ENCODE measurements around a stretch of chr17.

DNA sequence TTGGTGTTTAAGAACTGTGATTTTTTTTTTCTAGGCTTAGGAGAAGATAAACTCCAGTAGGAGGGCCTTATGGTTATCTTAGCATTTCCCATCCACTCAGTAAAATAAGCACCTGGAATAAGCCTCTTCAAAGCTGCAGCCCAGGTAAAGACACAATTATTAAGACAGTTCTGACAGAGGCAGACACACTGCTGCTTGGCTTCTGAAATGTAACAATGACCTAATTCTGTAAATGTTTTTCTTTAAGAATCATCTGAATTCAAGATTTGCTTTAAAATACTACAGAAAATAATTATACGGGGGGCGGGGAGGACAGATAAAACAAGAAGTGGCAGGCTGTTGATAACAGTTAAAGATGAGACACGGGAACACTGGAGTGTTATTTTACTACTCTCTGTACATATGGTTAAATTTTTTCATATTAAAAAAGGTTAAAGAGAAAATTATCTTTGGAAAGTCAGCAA, 47.1 kb downstream of the ERN1 start:
- RRBS: no CpG with 5 or more reads among the region's 3 CpGs

- RRBS: no CpG with 5 or more reads among the region's 8 CpGs
Observed at GRCh38 chr17:64114916-64115749, 14.8 kb downstream of the ERN1 start.

DNA sequence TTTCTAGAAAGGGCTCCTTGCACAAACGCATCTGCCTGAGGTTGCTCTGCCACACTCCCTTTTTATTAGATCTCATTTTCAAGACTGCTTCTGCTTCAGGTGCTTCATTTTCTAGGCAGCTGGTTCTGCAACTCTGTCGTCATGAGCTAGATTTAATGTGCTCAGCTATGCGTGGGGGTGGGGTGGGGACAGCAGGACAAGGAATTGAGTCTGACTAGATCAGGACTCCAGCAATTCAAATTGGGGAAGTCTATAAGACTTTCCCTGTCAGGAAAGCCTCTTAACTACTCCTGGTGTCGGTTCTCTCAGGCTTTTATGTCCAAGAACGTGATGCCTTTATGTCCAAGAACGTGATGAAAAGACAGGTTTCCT, 29.3 kb upstream of the ERN1 start:
- RRBS: no CpG with 5 or more reads among the region's 6 CpGs

GRCh38 chr17:64230493-64231674, 32.2 kb downstream of the TEX2 start:
- RRBS: no CpG with 5 or more reads among the region's 7 CpGs

DNA sequence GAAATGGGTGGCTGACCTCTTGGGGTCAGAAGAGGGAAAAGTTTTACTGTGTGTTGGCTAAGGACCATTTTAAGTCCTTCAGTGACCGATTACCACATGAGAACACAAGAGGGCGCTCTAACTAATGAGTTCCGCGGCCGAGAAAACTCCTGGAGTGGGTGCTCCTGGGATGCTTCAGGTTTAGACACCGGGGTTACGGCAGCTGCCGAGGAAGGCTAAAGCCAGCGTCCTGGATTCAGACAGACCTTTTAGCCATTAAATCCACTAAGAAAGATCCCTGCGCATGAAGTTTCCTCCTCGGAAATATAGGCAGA, 58.0 kb upstream of the TEX2 start:
- RRBS: no CpG with 5 or more reads among the region's 11 CpGs

DNA sequence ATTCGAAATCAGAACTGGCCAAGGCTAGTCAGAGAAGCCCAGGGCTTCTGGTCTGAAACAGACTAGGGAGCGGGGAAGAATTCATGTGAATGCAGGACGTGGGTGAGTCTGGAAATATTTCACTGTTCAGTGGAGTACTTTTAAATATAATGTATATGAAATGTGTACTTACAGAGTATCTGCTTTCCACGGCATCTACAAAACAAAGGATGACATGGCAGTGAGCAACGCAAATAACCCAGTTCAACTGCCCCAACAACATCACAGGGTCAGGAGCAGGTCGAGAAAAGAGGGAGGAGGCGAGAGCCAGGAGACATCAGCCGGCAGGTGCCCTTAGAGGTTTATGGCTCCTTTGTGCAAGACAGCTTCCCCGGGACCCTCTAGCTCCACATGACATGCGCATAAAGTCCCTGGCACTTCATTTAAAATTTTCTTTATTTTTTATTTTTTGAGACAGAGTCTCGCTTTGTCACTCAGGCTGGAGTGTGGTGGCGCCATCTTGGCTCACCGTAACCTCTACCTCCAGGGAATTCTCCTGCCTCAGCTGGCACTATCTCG, 61.1 kb downstream of the PECAM1 start:
- RRBS: no CpG with 5 or more reads among the region's 14 CpGs

- RRBS: no CpG with 5 or more reads among the region's 3 CpGs
Observed at GRCh38 chr17:64514825-64515391, 8.1 kb downstream of the CEP95 start.

- RRBS: no CpG with 5 or more reads among the region's 2 CpGs
Observed at GRCh38 chr17:64641293-64641881, 20.7 kb downstream of the SMURF2 start.

GRCh38 chr17:64706154-64706808, 44.2 kb upstream of the SMURF2 start:
- RRBS: no CpG with 5 or more reads among the region's 6 CpGs

GRCh38 chr17:64778291-64779324, 116.5 kb upstream of the SMURF2 start:
- RRBS: 5% methylated on average over 15 of the region's 113 CpGs

- RRBS: no CpG with 5 or more reads among the region's 10 CpGs
Observed at GRCh38 chr17:64965076-64965704, 45.9 kb upstream of the LRRC37A3 start.

DNA sequence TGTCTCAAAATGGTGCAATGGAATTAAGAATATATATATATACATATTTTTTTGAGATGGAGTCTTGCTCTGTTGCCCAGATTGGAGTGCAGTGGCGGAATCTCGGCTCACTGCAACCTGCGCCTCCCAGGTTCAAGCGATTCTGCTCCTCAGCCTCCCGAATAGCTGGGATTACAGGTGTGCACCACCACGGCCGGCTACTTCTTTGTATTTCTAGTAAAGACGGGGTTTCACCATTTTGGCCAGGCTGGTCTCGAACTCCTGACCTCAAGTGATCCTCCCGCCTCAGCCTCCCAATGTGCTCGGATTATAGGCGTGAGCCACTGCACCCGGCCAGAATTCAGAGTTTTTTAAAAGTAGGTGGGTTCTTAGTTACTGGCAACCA, 40.2 kb downstream of the GNA13 start:
- RRBS: no CpG with 5 or more reads among the region's 13 CpGs

- RRBS: no CpG with 5 or more reads among the region's 26 CpGs
Observed at GRCh38 chr17:65156324-65157440, 19.5 kb downstream of the RGS9 start.

GRCh38 chr17:65555660-65556365, 5.6 kb downstream of the AXIN2 start:
- RRBS: no CpG with 5 or more reads among the region's 12 CpGs

DNA sequence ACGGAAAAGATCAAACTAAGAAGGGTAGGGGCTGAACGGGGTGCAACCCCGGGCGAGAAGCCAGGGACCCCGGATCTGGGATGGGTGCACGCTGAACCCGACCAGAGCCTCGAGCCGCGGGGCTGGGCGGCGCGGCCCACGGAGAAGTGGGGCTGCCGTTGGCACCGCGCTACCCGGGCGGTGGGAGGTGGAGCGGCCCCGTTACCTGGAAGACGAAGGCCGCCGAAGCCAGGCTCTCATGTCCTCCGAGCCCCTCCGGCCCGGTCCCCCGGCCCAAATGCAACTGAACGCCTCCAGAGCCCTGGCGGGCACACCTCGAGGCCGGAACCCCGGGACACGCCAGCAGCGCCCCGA, 1.7 kb downstream of the AXIN2 start:
- RRBS: under 1% methylated on average over 12 of the region's 36 CpGs

- RRBS: no CpG with 5 or more reads among the region's 5 CpGs
Observed at GRCh38 chr17:65697629-65698003, 136.2 kb upstream of the AXIN2 start.

DNA sequence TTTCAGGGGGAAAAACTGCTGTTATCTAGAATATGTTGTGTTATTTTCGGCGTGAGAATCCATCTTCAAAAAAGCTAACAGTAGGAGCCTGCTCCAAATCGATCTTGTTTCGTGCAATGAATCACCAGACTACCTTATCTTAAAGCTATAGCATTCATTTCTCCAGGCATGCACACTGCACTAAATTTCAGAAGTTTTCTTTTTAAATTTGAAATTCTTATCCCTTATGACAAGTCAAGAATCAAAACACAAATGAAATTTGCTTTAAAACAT, 288.8 kb downstream of the CEP112 start:
- RRBS: no CpG with 5 or more reads among the region's 4 CpGs

DNA sequence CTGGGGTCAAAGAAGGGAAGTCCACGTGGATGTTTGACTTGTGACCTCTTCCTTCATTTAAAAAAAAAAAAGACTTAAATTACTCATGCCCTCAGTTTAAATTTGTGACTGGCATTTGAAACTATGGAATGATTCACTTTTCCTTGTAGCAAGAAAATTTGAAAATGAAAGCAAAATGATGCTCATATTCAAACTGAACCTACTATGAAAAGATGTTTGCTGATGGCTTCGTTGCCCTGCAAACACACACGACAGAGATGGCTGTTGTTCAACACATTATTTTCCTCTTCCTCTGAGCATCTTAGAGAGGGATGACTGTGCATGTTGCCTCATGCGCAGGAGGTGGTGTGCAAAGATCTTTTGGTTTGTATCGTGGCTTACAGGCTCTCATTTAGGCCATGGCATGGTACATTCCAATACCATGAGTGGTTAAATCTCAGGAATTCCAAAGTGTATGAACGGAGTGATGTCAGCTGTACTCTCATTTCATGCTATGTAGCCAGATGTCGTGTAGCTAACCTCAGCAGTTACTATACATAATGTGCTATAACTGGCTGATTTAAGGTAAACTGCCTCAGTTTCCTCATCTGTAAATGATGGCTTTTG, 164.5 kb downstream of the PRKCA start:
- RRBS: no CpG with 5 or more reads among the region's 7 CpGs

DNA sequence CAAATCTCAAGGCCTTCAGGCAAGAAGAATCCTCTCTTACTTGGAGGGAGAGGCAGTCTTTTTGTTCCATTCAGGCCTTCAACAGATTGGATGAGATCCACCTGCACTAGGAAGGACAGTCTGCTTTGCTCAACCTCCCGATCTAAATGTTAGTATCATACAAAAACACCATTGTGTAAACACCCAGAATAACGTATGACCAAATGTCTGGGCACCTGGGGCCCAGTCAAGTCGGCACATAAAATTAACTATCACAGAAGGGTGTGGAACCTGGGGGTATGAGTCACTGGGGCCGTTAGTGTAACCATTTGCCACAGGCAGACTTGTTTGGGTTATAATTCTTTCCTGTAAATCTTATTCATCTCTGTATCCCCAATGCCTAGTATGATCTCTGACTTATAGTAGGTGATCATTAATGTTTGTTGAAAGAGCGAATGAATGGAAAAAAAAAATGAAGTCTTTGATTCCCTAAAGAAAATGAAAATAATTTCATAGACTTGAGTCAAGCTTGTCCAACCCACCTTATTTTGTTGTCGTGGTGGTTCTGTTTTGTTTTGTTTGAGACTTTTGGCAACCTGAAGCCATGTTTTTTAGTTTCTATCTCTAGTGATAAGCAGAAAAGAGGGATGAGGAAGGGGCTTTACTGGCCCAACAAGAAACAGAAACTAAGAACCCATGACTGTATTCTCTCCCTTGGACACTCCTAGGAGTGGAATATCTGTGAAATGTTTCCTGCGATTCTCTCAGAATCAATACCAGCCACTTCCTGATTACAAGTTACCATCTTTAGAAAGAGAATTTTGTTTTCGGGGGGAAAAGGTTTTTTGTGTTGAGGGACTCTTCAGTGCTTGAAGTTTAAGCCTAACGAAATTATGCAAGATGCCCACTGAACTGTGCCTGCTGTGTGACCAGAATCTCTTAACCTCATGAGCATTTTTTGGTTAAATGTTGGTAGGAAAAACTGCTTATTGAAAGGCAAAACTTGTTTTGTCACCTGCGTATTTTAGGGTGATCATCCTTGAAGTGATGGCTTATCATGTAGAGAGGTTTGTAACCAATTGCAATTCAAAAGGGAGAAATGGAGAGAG, 207.4 kb downstream of the PRKCA start:
- RRBS: no CpG with 5 or more reads among the region's 10 CpGs

GRCh38 chr17:66539865-66540815, 237.7 kb downstream of the PRKCA start:
- RRBS: no CpG with 5 or more reads among the region's 22 CpGs

Measured in cardiac fibroblast (primary cell).